Thoracic aorta endothelial cell (primary cell): ENCODE results near the genes ZNF354B, ZNF454 and MAML1.

GRCh38 chr5:178127266-178127833 lies 3.5 kb upstream of the RMND5B start:
- CAGE, long polyA plus RNA: no peak

DNA sequence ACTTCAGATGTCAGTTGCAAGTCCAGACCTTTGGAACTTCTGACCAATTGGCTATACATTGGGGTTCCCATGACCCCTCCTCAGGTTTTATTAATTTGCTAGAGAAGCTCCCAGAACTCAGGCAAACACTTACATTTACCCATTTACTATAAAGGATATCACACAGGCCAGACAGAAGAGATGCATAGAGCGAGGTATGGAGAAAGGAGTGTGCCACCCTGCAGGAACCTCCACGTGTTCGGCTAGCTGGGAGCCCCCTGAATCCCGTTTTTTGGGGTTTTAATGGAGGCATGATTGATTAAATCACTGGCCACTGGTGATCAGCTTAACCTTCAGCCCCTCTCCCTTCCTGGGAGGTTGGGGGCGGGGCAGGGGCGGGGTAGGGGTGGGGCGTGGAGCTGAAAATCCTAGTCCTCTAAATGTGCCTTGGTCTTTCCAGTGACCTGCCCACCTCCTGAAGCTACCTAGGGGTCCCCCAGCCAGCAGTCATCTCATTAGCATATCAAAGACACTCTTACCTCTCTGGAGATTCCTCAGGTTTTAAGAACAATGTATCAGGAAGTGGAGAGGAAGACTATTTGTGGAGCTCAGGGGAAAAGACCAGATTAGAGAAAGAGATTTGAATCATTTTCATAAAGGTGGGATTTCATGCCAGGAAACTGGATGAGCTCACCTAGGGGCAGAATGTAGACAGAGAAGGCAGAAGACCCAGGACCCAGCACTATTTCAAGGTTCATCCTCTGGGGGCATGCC lies 7.2 kb downstream of the GMCL2 start:
- CAGE, long polyA plus RNA: no peak

- CAGE, long polyA plus RNA: no peak
These were observed 2.1 kb downstream of the HNRNPAB start for GRCh38 chr5:178206232-178206984.

DNA sequence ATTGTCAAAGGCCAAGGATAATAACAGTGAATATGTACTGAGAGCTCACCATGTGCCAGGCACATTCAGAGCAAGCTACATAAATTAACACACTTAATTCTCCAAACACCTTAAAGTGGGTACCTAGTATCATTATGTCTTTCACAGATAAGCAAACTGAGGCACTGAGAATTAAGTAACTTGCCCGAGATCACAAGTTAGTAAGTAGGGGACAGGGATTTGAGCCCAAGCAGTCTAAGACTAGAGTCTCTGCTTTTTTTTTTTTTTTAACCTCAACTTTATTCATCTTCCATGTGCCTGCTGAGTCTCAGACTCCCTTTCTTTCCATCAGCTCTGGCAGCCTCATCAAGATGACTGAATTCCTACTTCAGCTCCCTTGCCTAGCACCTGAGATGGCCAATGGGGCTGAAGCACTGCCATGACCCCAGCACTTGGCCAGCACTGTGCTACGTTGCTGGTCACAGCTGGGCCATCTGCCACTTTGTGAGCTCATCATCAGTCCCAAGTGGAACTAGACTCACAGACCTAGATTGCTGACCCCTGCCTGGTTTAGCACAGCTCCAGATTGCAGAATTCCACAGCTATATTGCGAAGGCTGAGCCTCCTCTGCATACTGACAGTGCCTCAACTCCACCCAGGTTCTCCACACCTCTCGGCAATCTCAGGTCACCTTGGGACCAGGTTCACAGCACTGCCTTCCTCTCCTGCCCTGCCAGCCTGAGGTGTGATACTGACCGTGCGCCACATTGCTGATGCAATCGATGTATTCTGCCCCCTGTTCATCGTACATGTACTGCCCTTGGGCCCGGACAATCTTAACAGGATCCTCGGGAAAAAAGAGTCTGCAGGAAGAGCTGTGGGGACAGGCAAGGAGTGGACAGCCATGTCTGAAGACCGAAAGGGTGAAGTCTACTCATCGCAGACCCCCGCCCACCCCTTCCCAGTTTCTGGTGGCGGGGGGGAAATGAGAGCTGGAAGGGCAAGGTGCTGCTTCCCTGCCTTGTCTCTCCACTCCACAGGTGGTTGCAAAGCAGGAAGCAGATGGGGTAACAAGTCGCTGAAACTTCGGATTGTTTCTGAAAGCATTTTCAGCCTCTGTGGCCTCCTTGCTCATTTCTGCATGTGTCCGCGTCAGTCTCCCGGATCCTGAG lies 1.6 kb downstream of the PHYKPL start:
- CAGE, long polyA plus RNA: no peak

GRCh38 chr5:178249143-178249674 lies 16.6 kb upstream of the PHYKPL start:
- CAGE, long polyA plus RNA: no peak

GRCh38 chr5:178859573-178860799 lies at the start of gene ZNF354B:
Gene ZNF354B (plus strand): TSS chr5:178859953.
- CAGE, long polyA plus RNA: no peak

DNA sequence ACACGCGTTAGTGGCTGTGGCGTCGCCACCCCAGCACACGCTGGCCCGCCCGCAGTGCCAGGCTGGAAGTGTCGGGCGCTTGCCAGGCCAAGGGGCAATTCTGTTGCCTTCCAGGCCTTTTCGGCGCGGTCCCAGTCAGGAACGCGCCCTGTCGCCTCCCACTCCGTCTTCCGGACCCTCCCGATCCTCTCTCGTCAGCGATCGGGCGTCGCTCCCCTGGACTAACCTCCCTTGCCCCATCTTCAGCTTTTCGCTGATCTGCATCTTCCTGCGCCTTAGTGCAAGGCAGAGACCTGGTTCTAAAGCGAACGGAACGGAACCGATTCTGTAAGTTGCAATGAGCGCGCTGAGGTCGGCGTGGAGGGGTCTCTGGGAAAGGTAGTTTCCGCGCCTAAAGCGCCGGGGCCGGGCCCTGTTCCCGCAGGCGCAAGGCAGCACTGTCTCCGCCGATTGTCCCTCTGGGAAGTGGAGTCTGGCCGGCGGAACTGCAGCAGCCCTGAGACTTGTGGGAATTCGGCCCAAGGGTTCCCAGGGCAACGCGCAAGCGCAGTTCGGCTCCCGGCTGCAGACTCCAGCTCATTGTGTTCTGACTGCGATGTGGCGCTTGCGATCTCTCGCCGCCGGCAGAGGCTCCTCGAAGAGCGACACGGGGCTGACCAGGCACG lies at the start of gene ZNF454:
TSS of gene ZNF454 (plus strand) at position 554 of the 665 bp plus-strand sequence.
- CAGE, long polyA plus RNA: no peak

DNA sequence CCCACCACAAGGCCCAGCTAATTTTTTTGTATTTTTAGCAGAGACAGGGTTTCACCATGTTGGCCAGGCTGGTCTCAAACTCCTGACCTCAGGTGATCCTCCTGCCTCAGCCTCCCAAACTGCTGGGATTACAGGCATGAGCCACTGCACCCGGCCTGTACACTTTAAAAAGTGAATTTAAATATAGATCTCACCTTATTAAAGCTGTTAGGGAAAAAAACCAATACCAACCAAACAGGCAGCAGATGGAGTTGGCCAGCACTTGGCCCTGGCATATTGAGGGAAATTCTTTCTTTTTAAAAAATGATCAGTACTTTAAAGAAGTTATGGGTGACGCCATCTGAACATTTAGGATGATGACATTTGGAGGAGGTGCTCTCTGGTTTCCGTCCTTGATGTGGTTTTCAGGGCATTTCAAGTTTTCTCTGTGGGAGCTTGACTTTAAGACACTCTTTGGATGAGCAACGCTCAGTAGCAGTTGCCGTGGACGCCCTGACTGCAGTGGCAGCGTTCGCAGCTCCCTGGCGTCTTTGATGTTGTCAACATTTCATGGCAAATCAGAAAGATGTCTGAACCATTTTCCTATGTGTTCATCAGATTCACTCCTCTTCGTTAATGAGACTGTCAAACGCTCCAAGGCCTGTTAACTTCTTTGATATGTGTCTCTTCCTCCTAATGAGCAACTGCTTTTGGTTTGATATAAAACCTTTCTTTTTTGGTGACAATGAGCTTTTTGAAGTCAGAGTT lies 86.0 kb downstream of the ZNF354C start:
- CAGE, long polyA plus RNA: no peak

- CAGE, long polyA plus RNA: no peak
These were observed 56.8 kb downstream of the ADAMTS2 start for GRCh38 chr5:179288430-179288809.

DNA sequence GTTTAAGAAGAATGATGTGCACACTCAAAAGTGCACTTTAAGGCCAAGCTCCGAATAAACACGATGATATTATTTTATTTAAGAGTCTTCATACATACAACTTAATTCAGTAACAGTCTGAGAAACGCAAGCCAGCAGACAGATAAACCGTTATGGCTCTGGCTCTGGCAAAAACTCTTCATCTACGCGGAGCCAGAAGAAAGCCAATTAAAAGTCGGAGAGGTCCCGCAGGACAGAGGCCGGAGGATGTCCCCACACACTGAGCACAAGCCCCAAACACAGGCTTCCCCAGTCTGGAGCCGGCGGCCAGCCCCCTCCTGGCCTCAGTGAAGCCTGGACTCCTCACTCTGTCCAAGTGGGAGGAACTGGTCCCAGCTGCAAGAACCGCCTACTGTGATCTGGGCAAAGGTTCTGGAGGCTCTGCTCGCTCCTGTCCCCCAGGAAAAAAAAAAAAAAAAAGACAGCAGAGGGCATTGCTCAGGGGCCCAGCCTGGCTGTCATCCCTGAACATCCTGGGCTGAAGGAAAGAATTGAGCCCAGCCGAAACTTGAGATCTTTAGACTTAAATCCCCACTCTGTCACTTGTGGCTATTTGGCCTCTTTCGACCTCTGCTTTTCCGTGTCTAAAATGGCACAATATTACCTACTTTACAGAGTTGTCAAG lies 44.4 kb downstream of the ADAMTS2 start:
- CAGE, long polyA plus RNA: no peak

DNA sequence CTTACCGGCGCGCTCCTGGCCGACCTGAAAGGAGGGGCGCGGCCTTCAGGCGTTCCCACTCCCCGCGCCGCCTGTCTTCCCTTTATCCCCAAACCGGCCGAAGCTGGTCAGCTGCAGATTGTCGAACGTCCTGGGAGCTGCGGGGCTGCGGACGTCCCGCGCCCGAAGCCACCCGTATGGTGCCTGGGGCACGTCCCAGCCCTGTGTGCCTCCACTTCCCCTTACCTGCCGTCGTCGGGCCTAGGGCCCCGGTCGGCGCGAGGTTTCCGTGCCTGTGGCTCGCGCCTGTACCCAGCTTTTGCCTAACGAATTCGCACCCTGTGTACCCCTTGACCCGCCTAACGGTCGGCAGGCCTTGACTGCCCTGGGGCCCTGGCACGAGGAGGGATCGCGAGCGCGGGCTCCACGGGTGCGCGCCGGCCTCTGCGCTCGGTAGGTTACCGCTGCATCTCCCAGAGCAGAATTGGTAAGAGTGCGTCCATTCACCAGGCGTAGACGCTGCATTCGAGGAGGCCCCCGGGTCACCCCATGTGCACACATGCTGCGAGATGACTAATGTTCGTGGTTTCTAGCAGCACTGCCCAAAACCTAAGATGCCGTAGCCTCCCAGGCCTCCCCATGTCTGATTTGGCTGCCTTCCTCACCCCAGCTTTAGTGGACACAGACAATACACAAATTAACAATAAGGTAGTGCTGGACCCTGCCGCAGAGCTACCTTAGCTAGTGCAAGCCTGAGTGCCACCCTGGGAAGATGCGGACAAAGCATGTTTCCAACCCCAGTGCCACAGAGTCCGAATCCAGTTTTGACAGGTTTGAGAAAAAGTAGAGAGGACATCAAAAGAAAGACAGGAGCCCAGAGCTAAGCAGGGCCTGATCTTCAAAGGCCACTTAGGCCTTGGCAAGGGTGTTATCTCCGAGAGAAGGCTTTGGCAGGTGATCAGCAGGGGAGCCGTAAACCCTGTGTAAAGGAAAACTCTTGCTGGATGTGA lies 915 bp upstream of the HNRNPH1 start:
- CAGE, long polyA plus RNA: no peak

DNA sequence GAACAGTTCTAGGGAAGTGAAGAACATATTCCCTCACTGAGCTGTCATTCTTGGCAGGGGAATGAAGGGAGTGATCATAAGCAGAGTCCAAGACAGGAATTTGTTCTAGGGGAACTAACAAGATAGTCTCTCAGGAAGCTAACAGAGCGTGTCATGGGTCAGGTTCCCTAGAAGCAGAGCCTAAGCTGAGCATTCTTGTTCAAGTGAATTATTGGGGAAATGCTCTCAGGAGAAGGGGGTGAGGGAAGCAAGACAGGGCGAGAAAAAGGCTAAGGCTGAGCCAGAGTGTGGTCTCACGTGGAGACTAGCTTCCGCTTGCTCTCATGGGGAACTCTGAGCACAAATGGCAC lies 345 bp upstream of the CBY3 start:
- CAGE, long polyA plus RNA: no peak

DNA sequence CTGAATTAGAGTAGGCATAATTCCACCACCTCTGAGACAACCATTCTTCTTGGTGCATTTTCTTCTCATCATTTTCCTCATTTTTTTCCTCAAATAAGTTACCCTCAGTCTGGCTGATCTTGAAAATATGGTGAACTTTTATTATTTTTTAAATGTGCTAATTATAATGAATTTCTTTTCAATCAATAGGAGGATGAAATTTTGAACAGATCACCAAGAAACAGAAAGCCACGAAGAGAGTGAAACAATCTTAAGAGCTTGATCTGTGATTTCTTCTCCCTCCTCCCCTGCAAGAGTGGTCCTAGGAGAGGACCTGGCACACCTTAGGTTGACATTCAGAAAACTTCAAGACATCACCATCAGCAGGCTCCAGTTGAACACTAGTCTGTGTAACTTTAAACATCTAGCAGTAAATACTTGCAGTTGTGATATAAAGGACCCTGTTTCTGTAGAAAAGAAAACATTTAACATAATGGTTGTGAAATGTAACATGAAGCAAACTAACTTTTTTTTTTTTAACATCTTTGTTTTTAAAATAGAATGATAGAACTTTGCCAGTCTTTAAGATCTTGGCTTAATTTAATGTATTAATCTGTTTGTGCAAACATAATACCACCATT lies 4.1 kb upstream of the MAML1 start:
- CAGE, long polyA plus RNA: no peak

DNA sequence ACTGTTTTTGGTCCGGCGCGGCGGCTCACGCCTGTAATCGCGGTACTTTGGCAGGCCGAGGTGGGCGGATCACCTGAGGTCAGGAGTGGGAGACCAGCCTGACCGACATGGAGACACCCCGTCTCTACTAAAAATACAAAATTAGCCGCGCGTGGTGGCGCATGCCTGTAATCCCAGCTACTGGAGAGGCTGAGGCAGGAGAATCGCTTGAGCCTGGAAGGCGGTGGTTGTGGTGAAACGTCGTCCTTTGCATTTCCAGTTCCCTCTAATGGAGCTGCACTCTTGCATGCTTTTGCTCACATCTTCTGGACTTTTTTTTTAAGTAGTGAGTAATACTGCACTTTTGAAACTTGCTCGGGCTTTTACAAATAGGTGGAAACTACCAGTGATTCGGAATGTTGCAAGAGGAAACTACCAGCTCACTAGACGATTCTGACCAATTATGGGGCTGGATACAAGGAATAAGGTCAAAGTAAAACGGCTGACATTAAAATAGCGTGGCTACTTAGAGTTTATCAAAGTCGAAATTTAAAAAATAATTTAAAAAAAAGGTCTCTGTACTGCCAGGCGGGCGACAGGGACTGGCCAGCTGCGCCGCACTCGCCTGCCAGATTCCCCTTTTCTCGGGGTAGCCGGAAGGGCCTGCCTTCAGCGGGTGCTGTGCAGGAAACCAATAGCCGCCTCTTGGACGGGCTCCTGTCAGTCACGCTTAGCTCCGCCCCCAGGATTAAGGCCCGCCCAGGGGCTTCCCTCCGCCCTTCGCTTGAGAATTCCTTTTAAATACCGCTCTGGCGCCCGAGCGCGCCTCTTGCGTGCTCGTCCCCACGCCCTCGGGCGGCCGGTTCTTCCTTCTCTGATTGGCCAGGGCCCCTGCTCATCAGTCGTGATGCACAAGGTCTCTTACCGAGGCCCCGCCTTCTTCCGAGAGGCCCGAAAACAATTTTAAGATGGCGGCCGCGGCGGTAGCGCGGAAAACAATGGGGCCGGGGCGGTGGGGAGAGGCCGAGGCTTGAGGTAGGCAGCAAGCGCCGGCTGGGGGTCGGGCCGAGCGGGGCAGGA lies at the start of gene MAML1:
TSS of gene MAML1 (plus strand) at position 924 of the 1,059 bp plus-strand sequence.
- CAGE, long polyA plus RNA: no peak

- CAGE, long polyA plus RNA: no peak
These were observed 986 bp upstream of the LTC4S start for GRCh38 chr5:179792664-179793335.

DNA sequence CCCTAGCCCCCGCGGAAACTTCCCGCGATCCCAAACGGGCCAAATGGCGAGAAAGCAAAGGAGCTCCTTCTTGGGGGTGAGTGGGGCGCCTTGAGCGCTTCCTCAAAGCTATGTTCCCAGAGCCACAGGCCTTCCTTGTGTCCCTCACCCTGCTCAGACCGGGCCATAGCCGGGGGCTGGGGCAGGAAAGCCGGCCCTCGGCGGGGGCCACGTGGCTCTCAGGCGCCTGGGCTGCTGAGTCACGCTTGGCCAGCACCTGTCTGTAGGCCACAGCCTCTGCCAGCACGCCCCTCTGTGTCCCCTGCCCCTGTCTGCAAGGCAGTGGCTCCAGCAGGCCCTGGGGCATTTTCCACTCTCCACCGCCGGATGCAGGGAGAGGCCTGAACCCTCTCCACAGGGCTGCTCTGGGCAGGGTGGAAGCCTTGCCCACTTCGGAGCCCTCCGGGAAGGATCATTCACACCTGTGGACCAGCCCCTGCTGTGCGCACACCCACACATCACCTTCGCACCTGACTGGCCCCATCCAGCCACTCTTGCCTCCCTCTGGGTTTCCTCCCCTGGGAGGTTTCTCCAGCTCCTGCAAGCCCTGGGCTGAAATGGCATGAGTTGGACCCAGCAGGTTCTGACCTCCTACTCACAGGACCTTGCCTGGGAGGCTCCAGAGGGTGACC lies 1.2 kb upstream of the SQSTM1 start:
- CAGE, long polyA plus RNA: no peak

GRCh38 chr5:179852768-179853187 lies 5.8 kb downstream of the MRNIP start:
- CAGE, long polyA plus RNA: no peak

- CAGE, long polyA plus RNA: no peak
These were observed 1.8 kb upstream of the MRNIP start for GRCh38 chr5:179860069-179861090.

GRCh38 chr5:179959597-179959999 lies 51.9 kb upstream of the TBC1D9B start:
- CAGE, long polyA plus RNA: no peak

DNA sequence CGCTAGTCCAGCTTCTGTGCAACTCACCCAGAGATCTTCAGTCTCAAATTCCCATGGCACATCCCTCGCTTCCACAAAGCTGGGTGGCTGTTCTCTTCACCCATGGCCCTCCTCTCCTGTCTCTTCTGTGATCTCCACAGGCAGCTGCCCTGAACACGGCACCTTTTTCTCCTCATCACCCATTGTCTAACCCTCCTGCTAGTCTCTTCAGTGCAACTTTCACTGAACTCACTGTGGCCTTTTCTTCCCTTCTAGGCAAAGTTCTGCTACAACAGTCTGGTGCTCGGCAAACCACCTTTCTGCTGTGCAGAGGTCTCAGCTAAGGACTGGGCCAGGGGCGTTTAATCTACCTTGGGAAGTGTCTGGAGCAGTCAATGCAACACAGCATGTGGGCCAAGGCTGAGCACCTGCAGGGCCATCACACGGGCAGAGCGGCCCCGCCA lies 65.5 kb upstream of the TBC1D9B start:
- CAGE, long polyA plus RNA: no peak